Measurements from ENCODE around the gene RNF126.

GRCh38 chr19:306354-306733, 15.1 kb upstream of the PLPP2 start:
- PRO-cap, 2 experiments: no peak in any of the 2 experiments

DNA sequence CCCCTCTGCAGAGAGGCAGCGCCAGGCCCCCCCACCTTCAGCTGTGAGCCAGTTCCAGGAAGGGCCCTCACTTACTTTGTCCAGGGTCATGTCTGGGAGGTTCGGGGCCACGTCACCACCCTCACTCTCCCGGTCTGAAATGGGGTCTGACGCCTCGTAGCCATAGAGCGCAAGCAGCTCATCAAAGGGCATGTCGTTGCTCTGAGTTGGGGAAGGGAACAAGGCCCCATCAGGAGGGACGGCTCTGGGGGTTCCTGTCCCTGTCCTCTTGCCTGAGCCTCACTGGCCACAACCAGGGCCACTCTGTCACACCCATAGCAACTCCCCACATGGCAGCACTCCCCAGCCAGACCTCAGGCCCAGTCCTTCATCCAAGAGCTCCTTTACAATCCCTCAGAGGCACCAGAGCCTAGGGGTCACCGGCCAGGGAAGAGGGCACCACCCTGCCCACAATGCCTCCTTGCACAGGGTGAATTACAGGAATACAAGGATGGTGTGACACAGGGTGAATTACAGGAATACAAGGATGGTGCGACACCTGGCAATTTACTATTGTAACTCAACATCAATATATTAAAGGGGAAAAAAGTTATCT, 16.7 kb downstream of the MIER2 start:
- PRO-cap, 2 experiments: no peak in any of the 2 experiments

DNA sequence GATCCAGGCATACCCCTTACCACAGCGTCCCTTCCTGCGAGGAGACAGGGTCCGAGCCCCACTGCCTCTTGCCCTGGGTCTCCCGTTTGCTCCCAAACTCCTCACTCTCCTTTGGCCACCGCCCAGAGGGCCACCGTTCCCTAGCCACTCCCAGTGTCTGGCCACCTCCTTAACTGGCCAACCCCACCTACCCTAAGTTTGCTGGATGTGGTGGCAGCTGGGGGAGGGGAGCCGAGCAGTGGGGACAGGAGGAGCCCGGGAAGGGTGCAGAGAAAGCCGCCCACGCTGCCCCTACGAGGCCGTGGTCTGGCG, 1.9 kb downstream of the THEG start:
- PRO-cap, 2 experiments: no peak in any of the 2 experiments

DNA sequence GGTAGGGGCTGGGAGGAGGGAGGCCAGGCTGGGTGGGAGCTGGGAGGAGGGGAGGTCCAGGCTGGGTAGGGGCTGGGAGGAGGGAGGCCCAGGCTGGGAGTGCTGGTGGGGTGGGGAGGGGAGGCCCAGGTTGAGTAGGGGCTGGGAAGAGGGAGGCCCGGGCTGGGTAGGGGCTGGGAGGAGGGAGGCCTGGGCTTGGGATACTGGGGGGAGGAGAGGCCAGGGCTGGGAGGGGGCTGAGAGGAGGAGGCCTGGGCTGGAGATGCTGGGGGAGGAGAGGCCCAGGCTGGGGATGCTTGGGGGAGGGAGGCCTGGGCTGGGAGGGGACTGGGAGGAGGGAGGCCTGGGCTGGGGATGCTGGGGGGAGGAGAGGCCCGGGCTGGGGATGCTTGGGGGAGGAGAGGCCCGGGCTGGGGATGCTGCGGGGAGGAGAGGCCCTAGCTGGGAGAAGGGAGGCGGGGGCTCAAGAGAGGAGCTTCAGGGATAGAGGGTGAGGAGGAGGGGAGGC, 11.0 kb downstream of the TPGS1 start:
- PRO-cap, 2 experiments: no peak in any of the 2 experiments

- PRO-cap, 2 experiments: no peak in any of the 2 experiments
Measured at GRCh38 chr19:536352-537178, 5.0 kb downstream of the CDC34 start.

DNA sequence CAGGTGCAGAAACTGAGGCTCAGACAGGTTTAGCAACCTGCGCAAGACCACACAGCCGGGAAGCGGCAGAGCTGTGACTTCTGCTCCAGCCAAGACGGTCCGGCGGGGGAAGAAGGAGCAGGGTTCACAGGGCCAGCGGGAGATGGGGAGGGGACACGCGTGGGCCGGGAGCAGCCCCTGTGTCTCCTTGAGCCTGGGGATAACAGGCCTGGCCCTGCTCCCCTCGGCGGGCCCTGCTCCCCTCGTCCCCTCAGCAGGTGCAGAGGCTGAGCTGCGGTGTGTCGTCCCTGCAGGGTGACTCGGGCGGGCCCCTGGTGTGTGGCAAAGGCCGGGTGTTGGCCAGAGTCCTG, 5.5 kb downstream of the GZMM start:
- PRO-cap, 2 experiments: no peak in any of the 2 experiments

DNA sequence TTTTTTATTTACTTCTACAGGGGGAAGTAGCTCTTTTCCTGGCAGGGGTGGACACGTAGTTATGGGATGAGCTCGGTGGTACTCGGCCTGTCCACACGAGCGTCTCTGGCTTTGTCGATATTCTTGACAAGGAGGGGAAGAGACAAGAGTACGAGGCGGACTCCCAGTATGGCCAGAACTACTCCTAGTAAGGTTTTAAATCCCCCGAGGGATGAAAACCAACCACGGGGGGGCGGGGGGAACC, 5.6 kb upstream of the BSG start:
- PRO-cap, 2 experiments: no peak in any of the 2 experiments

- PRO-cap, 2 experiments: peak in 1 of 2 experiments; most common plus-strand start chr19:573555 (in 1); most common minus-strand start chr19:573381 (in 1)
Measured at GRCh38 chr19:573051-573897, 878 bp downstream of the BSG start.

- PRO-cap, 2 experiments: peak in 1 of 2 experiments; most common plus-strand start chr19:575788 (in 1); most common minus-strand start chr19:575589 (in 1)
Measured at GRCh38 chr19:575309-576200, 3.2 kb downstream of the BSG start.

- PRO-cap, 2 experiments: no peak in any of the 2 experiments
Measured at GRCh38 chr19:623740-624195, 9.6 kb downstream of the POLRMT start.

DNA sequence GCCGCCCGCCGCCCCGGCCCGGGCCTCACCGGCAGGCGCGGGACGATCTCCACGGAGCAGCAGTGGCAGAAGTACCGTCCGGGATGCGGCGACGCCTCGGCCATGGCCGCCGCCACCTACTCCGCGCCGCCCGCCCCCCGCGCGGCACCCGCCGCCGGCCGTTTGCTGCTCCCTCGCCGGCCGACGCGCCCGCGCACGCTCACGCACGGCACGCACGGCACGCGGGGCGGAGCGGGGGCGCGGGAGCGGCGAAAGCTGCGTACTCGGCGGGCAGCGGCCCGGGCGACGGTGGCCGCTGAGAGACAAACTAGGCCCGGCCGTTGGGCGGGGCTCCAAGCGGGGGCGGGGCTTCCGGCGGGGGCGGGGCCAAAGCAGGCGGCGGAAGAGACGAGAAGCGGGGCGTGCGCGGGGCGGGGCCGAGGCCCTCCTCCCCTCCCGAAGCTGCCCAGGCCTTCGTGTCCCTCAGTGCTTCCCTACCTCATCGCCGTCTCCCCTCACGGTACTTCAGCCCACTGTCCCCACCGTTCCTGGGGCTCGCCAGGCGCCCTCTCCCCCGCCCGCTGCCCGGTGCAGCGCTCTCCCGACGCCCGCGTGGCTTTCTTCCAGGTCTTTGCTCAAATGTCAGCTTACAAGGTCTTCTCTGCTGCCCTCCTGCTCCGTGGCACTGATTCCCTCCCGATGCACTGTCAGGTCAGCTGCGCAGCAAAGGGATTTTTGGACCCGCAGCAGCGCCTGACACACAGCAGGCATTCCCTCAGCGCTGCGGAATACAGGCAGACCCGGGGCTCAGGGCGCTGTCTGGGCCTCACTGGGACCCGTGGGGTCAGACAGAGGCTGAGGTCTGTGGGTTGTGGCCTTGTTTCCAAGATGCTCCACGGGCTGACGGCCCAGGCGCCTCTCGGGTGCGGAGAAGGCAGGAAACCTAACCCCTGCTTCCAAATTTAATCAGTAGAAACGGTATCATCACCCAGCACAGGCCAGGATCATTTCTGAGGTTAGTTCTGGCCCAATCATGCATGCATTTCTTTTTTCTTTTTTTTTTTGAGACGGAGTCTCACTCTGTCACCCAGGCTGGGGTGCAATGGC, at the start of gene RNF126:
Gene RNF126 (minus strand): TSS at position 197 of the 1,086 bp plus-strand sequence.
- PRO-cap, 2 experiments: peak in 2 of 2 experiments; most common plus-strand start position 465 of the sequence (in 1); most common minus-strand start position 164 of the sequence (in 2)

DNA sequence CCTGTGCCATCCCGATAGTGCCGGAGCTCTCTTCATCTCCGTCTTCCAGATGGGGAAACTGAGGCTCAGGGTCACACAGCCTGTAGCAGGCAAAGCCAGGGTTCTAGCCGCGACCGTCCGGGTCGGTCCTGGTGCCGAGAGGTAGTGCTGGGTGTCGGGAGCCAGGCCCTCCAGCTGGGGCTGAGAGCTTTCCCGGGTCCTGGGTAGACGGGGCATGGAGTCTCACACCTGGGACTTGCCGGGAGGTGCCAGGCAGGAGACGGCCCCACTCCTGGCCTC, 516 bp downstream of the FSTL3 start:
- PRO-cap, 2 experiments: no peak in any of the 2 experiments

DNA sequence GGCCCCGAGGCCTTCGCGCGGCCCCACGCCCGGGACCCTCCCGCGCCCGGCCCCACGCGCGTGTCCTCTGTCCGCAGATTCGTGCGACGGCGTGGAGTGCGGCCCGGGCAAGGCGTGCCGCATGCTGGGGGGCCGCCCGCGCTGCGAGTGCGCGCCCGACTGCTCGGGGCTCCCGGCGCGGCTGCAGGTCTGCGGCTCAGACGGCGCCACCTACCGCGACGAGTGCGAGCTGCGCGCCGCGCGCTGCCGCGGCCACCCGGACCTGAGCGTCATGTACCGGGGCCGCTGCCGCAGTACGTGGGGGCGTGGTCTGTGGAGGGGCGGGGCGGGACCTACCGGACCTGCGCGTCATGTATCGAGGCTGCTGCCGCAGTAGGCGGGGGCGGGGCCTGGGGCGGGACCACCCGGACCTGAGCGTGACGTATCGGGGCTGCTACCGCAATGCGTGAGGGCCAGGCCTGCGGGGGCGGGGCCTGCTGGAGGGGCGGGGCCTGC, 4.1 kb downstream of the FSTL3 start:
- PRO-cap, 2 experiments: peak in 1 of 2 experiments; most common minus-strand start position 183 of the sequence (in 1)

DNA sequence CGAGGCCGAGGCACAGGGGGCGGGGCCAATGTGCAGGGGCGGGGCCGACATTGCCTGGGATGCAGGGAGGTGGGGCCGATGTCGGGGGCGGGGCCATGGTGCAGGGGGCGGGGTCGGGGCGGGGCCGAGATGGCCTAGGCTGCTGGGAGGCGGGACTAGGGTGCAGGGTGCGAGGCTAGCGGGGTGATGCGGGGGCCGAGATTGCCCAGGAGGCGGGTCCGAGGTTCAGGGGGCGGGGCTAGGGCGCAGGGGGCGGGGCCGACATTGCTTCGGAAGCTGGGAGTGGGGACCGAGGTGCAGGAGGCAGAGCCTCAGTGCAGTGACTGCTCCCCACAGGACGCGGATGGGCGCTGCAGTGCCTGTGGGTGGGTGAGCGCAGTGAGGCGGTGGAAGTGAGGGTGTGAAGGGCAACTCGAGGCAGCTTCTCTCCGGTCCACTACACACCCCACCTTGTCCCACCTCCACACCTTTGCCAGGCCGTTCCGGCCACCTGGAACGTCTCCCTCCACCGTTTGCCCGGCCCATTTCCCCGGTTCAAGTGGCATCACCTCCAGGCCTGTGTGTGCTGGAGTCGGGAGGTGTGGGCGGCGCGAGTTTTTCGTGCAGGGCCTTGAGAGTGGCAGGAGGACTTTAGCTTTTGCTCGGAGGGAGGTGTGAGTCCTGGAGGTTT, 4.6 kb upstream of the PALM start:
- PRO-cap, 2 experiments: peak in 1 of 2 experiments; most common plus-strand start position 319 of the sequence (in 1)

- PRO-cap, 2 experiments: peak in 1 of 2 experiments; most common plus-strand start chr19:709697 (in 1)
Measured at GRCh38 chr19:709635-710022, 894 bp downstream of the PALM start.

DNA sequence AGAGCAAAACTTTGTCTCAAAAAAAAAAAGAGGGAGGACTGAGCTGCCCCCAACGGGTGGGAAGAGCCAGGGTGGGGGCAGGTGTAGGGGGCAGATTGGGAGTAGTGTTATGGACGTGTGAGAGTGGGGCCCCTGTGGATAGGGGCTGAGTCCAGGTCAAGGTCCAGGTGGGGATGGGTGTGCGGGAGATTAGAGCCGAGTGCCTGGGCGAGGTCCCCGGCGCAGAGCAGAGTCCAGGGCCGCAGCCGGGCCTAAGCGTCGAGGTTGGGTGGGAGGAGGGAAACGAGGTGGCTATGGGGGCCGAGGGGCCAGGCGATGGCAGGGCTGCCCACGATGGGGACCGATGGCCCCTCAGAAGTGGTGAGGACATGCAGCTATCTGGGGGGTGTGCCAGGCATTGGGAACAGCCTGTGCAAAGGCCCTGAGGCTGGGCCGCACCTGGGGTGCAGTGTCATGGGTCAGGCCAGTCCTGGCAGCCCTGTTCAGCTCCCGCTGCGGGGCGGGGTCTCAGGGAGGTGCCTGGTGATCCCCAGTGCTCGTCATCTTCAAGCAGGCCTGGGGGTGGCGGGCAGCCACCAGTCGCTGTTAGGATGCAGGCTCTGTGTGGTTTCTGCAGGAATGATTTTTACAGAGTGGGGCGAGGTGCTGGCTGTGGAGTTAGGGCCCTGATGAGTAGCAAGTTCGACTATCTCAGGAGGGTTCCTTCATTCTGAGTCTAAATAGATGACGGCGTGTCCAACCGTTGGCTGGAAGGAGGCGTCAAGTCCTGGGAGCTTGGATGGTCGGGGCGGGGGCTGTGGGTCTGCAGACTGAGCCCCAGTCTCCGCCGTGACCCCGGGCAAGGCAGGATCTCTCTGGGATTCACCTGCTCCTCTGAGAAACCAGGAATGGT, 12.2 kb upstream of the MISP start:
- PRO-cap, 2 experiments: no peak in any of the 2 experiments

GRCh38 chr19:745174-745630, 5.7 kb upstream of the MISP start:
- PRO-cap, 2 experiments: no peak in any of the 2 experiments

GRCh38 chr19:748022-748586, 2.8 kb upstream of the MISP start:
- PRO-cap, 2 experiments: no peak in any of the 2 experiments

- PRO-cap, 2 experiments: no peak in any of the 2 experiments
Measured at GRCh38 chr19:755005-755599, 4.2 kb downstream of the MISP start.

- PRO-cap, 2 experiments: no peak in any of the 2 experiments
Measured at GRCh38 chr19:802594-803470, 5.6 kb downstream of the PTBP1 start.